Monocyte (primary cell): Measurements from ENCODE around the gene ZKSCAN1.

- PRO-cap, 2 experiments: no peak in any of the 2 experiments
These were observed 20.6 kb downstream of the AZGP1 start for GRCh38 chr7:99955203-99955633.

DNA sequence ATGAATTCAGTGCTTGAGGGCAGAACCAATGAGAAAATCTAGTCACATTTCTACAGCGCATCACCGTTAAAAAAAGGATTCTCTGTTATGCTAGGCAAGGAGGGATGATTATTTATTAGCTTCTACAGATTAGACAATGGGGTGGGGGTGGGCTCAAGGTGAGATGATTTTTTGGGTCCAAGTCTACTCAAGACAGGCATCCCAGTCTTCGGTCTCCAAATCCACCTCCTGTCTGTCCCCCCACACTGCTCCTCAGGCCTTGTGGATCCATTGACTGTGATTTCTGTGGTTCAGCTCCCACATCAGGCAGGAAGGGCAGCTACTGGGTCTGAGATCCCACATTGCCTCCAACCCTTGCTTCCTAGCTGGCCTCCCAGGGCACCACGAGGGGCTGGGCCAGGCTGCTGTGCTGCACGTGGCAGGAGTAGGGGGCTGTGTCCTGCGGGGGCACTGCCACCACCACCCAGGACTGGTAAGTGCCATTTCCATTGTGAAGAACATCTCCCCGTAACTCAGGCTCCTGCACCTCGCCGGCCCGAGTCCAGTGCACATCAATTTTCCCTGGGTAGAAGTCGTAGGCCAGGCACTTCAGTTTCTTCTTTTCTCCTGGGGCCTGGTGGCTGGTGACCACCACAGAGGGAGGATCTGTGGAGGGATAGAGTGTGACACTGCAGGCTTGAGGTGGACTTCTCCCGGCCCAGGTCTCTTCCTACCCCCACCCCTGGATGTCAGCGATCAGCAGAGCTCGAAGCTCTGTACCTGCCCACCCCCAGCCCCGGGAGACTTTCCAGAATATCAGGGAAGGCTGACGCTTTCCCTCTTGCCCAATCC is 9.0 kb downstream of the AZGP1 start:
- PRO-cap, 2 experiments: no peak in any of the 2 experiments

GRCh38 chr7:99971051-99971541 is 4.7 kb downstream of the AZGP1 start:
- PRO-cap, 2 experiments: no peak in any of the 2 experiments

- PRO-cap, 2 experiments: no peak in any of the 2 experiments
These were observed 4.1 kb downstream of the AZGP1 start for GRCh38 chr7:99971713-99972210.

GRCh38 chr7:100009711-100010247 is 5.6 kb upstream of the ZKSCAN1 start:
- PRO-cap, 2 experiments: no peak in any of the 2 experiments

DNA sequence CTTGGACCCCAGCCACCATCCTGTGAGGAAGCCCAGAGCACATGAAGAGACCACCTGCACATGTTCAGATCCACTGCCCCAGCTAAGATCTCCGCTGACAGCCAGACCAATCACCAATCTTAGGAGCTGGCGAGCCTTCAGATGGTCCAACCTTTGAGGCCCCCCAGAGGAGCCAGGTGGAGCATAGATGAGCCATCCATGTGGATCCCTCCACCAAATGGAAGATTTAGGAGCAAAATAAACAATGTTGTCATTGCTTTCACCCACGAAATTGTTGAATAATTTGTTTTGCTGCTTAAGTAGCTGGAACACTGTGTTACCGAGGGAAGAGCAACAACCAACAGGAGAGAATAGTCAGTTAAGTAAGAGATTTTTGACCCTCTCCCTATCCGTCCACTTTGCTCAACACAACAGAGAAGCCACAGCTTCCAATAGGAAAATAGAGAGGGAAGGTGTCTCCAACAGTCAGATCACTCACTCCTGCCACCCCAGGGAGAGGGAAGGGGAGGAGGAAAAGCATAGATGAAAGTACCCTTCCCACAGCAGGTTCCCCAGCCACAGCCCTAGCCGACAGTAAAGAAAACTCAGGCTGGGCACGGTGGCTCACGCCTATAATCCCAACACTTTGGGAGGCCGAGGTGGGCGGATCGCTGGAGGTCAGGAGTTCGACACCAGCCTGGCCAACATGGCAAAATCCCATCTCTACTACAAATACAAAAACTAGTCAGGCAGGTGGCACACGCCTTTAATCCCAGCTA is 3.9 kb upstream of the ZKSCAN1 start:
- PRO-cap, 2 experiments: no peak in any of the 2 experiments

- PRO-cap, 2 experiments: peak in 2 of 2 experiments; most common plus-strand start chr7:100015635 (in 2); most common minus-strand start chr7:100015596 (in 1)
These were observed at the start of gene ZKSCAN1 for GRCh38 chr7:100015112-100015743. Gene ZKSCAN1 (plus strand): TSS chr7:100015596.

- PRO-cap, 2 experiments: no peak in any of the 2 experiments
These were observed 9.9 kb downstream of the ZNF3 start for GRCh38 chr7:100071259-100072357.

GRCh38 chr7:100075016-100075515 is 6.5 kb downstream of the ZNF3 start:
- PRO-cap, 2 experiments: no peak in any of the 2 experiments

DNA sequence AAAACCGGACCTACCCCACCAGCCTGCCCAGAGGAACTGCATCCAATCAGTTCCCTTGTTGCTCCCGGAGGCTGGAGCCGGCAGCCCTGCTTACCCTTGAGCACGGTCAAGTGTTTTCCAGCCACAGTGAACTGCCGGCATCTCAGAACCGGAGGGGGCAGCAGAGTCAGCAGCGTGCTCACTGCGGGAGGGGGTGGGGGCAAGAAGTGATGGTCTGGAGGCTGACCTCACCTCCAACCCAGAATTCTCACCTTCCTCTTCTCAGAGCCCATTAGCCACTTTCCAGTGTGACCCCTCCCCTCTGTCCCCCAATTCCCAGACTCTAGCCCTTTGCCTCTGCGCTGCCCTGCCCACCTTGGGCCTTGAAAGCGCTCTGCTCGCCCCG is 1.3 kb downstream of the TRAPPC14 start:
- PRO-cap, 2 experiments: no peak in any of the 2 experiments

DNA sequence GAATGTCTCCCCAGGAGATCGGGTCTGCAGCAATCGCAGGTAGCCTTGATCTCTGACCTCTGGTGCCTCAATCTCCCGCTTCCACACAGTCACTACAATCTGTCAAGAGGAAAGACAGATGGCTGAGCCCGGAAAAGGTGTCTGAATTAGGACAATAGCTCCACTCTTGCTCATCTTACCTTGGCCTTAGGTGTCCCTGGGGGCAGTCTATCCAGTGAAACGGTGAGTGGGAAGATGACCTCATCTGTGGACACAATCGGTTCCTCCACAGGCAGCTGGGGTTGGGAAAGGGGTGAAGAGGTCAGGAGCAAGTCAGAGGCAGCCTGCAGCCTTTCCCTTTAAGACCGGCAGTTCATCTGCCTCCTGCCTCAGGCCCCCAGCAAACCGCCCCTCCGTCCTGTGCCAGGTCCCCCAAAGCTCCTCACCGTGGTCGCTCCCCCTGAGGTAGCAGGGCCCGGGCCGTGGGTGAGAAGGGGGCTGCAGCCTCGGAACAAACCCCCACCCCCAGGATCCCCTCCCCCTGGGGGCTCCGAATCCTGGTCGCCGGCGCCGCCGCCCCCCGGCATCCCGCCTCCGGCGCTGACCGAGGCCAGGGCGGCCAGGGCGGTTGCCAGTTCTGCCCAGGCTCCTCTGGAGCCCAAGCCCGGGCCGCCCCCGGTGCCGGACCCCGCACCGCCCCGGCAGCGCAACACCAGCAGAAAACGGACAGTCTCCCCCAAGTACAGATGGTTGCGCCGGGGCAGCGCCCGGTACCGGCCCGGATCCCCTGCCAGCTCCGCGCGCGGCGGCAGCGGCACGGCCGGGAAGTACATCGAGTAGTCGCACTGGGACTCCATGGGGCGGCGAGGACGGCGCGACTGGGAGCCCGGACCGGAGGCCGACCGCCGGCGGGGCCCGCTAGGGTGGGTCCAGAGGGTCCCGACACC is 596 bp downstream of the TRAPPC14 start:
- PRO-cap, 2 experiments: peak in 2 of 2 experiments; most common plus-strand start position 386 of the sequence (in 1)

GRCh38 chr7:100243314-100243936 is 23.7 kb downstream of the PVRIG start:
- PRO-cap, 2 experiments: no peak in any of the 2 experiments

GRCh38 chr7:100271543-100272468 is 35.7 kb upstream of the SPDYE3 start:
- PRO-cap, 2 experiments: peak in 1 of 2 experiments; most common plus-strand start chr7:100272292 (in 1); most common minus-strand start chr7:100272201 (in 1)

DNA sequence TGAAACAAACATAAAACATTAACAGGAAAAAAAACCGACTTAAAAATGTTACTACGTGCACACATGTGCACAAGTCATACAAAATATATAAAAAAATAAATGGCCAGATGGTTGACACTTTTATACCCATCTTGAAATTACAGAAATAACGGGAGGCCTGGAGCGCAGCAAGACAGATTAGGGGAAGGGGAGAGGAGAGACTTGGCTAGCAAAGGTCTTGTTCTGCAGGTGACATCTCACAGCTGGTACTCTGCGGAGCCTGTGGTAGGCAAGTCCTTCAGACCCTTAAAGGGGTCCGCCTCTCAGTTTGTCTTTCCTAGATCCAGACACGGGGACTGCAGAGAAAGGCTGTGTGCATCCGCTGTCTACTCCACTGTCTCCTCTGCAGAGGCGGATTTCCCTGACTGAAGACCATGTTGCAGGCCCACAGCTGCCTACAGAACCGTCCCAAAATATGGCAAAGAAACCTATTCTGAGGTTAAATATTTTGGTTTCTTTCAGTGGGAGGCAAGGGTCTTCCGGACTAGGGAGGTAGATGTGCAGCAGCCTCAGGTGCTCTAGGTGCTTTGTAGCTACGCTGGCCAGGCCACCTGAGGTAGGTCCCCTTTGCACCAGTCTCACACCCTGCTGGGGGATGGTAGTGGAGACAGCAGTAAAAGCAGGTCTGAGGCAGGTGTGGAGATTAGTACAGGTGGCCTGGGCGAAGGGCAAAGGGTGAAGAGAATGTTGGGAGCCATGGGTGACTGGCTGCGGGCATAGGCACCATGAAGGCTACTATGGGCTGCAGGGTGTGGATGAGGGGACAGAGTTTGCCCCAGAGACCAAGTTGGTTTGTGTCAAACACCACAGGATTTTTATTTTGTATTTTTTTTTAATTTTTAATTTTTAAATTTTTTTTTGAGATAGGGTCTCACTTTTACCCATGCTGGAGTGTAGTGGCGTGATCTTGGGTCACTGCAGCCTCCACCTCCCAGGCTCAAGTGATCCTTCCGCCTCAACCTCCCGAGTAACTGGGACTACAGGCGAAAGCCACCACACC is 8.2 kb upstream of the PILRB start:
- PRO-cap, 2 experiments: peak in 1 of 2 experiments; most common plus-strand start position 694 of the sequence (in 1)

- PRO-cap, 2 experiments: peak in 2 of 2 experiments; most common plus-strand start chr7:100355173 (in 1)
These were observed 3.0 kb upstream of the PILRB start for GRCh38 chr7:100354774-100355411.

DNA sequence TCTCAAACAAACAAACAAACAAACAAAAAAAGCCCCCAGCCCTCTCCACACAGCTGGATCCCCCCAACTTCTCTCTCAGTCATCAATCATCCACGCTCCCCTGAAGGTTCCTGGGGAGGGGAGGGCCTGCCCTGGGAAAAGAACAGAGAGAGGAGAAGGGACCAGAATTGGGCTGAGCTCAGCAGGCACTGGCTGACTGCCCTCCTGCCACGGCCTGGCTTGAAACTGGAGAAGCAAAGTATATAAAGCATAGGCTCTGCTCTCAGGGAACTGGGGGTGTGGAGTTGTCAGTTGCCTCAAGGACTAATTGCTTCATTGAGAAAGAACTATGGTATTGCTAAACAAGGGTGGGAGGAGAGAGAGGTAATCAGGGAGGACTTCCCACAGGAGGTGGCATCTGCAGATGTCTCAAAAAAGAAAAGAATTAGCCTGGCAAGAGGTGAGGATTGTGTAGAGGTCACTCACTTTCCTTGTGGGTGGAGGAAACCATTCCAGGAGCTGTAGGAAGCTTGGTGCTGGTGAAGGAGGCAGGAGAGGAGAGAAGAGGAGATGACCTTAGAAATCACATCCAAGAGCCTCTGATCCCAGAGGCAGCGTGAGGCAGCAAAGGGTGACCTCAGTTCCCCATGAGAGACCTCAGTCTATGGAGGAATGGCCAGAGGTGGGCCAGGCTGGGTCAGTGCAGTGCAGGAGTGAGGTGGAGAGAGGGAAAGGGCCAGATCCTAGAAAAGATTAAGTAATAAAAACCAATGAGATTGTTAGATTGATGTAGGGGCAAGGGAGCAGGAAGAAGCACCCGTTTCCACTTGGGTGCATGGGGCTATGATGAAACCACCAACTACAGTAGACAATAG is 2.3 kb downstream of the PILRB start:
- PRO-cap, 2 experiments: peak in 2 of 2 experiments; most common plus-strand start position 271 of the sequence (in 1)

GRCh38 chr7:100371562-100372254 is 1.6 kb upstream of the PILRA start:
- PRO-cap, 2 experiments: peak in 1 of 2 experiments; most common minus-strand start chr7:100371838 (in 1)

DNA sequence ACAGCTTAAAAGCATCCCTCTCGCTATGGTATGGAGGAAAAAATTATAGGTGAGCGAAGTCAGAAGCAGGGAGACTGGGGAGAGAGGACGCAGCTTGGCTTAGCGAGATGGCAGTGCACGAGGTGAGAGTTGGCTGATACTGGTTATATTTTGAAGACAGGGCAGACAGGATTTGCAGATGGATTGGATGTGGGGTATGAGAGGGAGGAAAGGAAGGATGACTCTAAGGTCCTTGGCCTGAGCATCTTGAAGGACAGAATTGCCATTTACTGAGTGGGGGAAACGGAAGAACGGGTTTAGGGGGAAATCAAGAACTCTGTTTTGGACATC is 10.6 kb downstream of the PILRA start:
- PRO-cap, 2 experiments: peak in 1 of 2 experiments; most common plus-strand start position 272 of the sequence (in 1)

- PRO-cap, 2 experiments: peak in 1 of 2 experiments; most common plus-strand start chr7:100397567 (in 1)
These were observed 24.1 kb downstream of the PILRA start for GRCh38 chr7:100397112-100398003.

GRCh38 chr7:100432659-100433229 is 3.1 kb downstream of the MEPCE start:
- PRO-cap, 2 experiments: no peak in any of the 2 experiments